ENCODE measurements around a stretch of chr17.

DNA sequence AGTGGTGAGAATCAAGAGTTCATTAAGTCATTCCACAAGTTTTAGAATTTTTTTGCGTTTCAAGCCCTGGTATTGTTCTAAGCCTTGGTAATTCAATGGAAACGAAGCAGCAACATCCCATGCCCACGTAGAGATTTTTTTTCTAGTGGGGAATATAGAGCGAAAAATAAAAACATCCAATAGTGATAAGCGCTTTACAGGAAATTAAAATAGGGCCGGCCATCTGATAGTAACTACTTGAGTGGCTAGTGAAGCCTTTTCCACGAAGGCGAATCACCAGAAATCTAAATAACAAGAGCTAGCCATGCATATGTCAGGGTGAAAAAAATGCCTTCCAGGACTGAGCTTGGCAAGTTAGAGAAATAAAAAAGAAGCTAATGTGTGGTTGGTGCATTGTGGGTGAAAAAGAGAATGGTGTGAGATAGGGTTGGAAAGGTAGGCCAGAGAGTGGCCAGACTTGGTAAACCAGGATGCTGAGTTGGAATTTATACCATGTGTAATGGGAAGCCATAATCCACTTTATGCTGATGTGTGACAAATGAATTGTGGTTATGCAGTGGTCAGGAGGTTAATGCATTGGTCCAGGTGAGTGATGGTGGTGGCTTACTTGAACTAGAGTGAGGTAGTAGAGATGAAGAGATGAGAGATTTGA is 812 bp downstream of the PFAS start:
- RRBS = no CpG with 5 or more reads among the region's 8 CpGs

DNA sequence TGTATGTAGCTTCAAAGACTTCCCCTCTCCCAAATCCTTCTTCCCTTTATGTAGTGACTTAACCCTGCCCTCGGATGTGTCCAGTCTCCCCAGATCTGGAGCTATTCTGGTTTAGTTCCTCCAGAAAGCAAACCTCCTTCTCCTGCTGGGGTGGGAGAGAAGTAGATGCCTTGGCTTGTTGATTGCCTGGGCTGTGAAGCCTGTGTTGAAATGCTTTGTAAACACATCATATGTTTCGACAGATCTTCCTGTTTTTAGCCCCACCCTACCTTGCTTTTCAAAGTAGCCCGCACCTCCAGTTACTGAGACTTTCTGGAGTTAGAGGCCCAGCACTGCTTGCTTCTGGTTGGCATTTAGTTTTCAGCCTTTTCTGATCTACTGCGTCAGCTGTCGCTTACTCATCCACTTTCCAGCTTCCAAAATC is 17.9 kb upstream of the NDEL1 start:
- RRBS = no CpG with 5 or more reads among the region's 5 CpGs

DNA sequence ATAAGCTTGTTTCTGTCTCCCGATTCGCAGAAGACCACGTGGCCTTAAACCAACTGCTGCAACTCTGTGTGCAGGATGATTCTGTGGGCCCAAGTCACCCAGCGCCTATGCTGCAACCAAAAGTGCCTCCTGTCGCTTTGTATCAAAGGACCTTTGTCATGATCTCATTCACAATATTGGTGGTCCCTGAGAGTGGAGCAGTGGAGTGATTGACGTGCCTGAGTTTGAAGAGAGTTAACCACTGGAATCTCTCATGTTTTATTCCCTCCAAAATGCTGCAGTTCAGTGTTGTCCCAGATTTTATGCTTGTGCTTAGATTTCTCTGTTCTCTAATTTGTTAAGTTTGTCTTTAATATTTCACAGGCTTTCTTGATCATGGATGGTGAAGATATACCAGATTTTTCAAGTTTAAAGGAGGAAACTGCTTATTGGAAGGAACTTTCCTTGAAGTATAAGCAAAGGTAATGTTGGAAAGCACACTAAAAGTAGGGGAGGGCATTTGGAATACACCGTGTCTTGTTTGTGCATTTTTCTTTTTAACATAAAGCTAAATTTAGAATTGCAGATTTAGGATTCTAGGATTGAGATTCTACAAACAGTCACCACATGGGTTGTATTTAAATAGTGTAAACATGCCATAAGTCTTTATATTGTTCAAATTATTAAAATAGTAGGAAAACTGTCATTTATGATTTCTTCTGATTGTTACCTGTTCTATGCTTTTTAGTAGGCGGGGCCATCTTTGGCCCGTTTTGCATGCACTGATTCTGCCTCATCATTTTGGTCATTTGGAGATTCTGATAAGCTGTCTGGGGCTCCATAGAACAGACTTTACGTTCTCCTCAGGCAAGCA is 8.4 kb downstream of the NDEL1 start:
- RRBS = no CpG with 5 or more reads among the region's 10 CpGs

DNA sequence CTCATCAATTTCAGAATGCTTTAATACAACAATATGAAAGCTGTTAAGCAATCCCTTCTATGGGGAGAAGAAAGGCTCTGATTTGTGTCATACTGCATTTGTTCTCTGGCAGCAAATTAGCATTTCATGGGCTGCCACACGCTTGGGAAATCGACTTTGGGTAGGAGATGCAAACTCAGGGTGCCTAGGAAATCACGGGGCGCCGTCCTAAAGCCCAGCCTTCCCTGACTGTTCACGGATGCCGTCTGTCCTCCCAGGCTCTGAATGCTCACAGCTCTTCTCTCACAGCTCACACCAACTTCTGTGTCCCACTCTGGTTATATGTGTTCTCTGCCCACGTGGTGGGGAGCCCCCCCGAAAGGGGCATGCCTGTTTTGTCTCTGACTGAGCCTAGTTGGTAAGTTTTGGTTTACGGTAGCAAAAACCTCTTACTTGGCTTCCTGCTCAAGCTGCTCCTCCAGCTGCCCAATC is 44.0 kb downstream of the NDEL1 start:
- RRBS = no CpG with 5 or more reads among the region's 10 CpGs

GRCh38 chr17:8927210-8927563 is 38.3 kb downstream of the PIK3R5 start:
- RRBS = no CpG with 5 or more reads among the region's 3 CpGs

DNA sequence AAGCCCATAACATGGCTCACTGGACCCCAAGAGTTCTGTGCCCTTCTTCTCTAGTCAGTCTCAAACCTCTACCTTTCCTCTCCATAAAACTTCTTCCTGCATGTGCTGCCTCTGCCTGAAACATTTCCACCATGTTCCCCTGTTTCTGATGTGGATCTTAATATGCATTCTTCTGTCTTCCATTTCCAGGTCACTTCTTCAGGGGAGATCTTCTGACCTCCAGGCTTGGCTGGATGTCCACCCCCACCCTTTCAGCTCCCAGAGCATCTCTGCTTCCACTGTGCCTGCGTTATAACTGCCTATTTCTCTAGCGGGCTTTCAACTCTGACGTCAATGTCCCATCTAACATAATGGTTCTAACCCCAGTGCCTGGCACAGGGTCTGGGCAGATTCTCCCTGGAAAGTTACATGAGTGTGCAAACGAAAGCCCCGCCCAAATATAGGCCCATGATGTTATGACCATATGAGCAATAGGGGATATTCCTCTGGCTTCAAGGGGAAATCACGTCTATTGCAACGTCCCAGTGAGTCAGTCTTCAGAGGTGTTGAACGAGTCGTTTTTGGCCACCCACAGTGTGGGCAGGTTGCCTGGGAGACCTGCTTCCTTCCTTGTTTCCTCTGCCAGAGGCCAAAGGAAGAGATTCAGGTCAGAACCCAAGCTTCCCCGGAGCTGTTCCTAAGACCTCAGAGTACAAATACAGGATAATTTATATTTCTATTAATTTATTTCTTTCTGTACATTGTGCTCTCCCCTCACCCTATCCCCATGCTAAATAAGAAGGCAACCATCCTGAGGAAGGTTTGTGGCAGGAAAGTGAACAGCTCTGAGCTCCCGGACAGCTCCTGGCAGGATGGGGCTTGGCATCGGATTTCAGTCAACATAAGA is 30.4 kb downstream of the PIK3R5 start:
- RRBS = no CpG with 5 or more reads among the region's 12 CpGs

DNA sequence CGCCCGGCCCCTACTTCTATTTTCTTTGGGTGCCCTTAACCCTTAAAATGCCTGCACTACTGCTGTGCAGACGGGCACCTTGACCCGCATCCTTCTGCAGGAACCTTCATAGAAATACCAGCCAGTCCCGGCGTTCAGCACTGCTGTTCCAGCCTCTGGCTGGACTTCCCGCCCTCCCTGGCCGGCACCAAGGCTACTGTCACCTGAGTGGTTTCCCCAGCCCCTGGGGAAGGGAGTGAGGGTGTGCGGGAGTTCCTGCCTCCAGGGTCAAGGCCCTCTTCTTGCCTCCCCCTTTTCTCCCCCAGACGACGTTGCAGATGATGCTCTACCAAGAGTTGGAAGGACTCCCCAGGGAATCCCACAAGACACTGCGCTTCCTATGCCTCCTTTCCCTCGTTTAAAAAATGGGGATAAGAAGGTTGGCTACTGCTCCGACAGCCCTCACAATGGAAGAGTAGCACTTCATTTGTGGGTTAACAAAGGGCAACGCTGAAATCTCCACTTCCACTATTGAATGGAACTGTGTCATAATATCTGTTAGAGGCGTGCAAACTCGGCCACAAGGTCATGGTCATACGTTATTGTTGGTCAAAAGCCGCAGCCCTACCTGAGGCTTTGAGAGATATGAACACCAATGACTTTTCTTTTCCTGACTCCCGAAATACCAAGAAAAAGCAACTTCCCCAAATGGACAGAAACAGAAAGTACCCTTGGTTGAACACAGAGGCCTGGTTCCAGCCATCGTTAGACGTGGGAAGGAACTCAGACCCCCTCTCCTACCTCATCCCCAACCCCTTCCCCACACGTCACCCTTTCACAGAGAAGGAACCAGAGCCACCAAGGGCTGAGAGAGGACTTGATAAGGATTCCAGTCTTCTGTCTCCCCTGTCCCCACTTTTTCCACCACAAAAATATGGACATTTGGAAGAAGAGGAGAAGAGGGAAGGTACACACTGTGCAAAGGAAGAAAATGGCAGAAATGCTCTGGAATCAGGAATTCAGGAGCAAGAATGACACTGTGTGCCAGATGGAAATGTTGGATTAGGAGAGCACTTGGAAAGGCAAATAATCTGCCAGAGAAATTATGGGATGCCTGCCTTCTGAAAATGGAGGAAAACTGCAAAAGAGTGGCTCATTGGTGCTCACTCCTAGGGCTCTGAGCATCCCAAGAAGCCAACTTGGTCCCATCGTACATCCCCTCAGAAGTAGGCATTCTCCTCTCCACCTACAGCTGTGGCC is 1.4 kb upstream of the PIK3R5 start:
- RRBS = 82% methylated on average over 4 of the region's 24 CpGs

DNA sequence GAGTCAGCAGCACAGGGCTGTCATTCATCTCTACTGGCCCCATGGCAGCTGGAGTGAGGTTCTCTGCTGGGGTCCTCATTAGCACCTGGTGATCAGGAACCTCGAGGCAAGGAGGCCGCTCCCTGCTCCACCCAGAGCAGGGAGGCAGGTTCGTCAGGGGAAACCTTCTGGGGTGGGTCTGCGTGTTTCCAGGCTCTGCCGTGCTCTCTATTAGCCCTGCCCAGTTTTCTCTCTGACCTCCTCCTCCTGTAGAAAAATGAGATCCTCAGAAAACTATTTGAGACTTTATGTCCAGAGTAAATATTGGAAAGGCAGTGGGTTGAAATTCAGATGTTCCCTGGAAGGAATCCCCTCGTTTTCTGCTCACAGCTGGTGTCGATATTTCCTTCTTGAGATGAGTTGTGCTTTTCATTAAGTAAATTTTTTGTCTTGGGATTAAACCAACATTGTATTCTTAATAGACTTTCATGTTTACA is 7.0 kb downstream of the NTN1 start:
- RRBS = no CpG with 5 or more reads among the region's 7 CpGs

DNA sequence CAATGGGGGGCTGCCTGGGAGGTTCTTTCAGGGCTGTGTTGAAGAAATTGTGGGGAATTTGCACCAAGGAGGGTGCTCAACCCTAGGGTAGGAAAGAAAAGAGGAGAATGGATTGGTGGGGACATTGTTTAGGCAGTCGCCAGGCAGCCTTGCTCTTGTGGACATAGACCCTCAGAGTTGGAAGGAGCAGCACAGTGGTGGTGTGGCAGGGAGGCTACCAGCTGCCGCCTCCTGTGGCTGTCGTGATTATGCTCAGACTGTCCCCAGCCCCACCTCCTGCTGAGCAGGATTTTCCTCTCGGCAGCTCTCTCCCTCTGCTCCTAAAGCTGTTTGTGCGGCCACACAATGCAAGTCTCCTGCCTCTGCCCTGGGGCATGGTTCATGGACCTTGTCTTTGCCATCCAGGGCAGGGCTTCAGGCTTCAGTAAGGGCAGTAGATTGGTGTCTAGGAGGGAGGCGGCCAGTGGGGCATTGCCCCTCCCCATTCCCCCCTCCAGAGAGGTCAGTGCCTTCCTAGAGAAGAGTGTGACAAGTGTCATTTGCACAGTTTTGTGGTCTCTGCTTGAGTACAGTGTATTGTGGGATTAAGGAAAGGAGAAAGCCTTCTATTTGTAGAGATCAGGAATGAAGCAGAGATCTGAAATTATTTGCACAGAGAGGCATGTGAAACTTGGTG is 175.0 kb downstream of the NTN1 start:
- RRBS = no CpG with 5 or more reads among the region's 6 CpGs

- RRBS = no CpG with 5 or more reads among the region's 24 CpGs
Observed at GRCh38 chr17:9239138-9239766, 217.9 kb downstream of the NTN1 start.

DNA sequence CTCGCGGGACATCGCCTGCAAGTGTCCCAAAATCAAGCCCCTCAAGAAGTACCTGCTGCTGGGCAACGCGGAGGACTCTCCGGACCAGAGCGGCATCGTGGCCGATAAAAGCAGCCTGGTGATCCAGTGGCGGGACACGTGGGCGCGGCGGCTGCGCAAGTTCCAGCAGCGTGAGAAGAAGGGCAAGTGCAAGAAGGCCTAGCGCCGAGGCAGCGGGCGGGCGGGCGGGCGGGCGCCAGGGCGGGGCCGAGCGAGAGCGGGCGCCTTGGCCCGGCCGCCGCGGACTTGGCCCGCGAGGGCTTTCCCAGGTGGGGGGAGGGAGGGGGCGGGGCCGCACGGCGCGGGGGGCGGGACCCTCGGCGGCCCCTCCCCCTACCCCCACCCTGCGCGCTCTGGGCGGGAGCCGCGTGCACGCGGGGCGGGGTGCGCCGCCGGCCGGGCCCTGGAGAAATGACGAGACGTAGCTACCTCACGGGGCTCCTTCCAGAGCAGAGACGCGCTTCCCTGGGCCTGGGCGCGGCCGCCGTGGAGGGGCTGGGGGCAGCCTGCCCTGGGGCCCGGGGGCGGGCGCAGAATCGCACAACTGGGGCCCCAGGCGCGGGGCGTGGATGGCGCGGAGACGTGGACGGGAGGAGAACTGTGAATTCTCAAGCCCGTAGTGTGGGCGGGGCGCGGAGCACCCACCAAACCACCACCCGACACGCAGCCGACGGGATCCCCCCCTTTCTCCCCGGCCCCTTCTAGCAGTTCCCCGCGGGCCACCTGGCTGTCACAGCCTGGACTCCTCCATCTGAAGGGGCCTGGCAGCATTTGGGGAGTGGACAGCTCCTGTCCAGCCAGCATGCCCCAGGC is 218.7 kb downstream of the NTN1 start:
- RRBS = no CpG with 5 or more reads among the region's 86 CpGs

DNA sequence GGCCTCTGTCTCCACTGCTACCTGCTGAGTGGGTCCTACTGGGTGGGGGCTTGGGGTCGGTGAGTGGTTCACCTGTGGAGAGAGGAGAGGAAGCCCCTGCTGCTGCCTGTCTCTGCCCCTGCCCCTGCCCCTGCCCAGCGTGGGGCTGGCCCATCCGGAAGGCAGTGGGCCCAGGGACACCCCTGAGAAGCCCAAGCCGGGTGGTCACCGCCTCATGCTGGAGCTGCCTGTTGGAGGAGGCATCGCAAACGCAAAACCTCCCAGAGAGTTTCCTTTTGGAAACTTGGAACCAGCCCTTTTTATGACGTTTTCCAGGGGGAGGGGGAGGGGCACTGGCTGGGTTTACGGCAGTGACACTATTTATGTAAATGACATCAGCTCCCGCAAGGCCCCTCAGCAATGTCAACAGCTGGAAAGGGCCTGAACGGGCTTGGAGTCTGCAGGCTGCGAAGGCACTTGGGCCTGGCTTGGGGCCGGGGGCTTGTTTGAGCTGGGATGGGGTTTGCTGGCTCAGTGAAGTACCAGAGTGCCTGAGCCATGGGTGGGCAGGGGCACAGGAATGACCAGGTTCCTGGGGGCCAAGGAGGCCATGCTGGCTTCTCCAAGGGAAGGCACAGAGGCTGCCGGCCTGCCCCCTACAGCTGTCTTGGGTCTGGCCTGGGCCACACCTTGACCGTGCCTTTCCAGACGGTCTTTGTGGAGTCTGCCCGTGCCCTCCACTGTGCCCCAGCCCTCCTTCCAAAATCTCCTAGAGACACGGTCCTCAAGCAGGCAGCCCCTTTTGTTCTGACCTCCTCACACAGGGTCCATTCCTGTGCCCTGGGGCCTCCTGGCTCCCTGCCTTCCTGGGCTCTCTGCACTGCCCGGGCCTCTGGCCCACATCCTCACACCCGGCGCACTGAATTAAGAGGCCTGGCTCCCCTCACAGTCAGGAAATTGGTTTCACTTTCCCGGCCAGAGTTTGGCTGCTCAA is 219.6 kb downstream of the NTN1 start:
- RRBS = 39% methylated on average over 4 of the region's 22 CpGs

- RRBS = no CpG with 5 or more reads among the region's 2 CpGs
Observed at GRCh38 chr17:9669811-9670053, 24.4 kb downstream of the USP43 start.

DNA sequence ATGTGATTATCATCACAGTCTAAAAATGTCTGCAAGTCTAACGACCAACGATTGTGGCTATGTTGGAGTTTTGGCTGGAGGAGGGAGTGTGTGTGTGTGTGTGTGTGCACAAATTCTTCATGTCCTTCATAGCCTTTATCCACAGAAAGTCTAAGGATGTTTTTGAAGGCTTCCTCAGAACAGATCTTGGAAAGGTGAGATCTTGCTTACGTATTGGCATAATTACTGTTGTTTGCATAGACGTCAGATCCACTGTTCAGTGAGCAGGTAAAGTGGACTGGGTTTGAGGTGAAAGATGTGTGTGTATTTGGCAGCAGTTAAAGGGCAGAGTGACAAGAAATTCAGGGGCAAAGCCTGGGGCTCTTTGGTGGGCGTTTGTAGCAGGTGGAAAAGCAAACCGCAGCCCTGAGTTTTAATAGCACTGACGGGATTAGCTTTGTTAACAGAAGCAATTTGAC is 25.9 kb downstream of the USP43 start:
- RRBS = no CpG with 5 or more reads among the region's 7 CpGs

DNA sequence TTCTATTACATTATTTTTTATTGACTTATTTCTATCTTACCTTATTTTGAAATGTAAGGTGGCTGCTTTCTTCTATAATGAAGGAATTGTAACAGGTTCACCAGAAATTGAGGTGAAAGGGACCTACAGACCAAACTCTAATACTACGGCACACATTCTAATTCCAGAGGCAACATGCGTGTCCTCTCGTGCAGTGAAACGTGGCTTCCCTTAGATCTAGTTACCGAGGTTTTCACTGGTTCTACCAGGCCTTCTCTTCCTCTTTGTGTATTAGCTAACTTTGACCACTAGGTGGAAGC is 19.5 kb upstream of the RCVRN start:
- RRBS = no CpG with 5 or more reads among the region's 5 CpGs

GRCh38 chr17:9957229-9957931 is 52.3 kb upstream of the RCVRN start:
- RRBS = no CpG with 5 or more reads among the region's 11 CpGs

DNA sequence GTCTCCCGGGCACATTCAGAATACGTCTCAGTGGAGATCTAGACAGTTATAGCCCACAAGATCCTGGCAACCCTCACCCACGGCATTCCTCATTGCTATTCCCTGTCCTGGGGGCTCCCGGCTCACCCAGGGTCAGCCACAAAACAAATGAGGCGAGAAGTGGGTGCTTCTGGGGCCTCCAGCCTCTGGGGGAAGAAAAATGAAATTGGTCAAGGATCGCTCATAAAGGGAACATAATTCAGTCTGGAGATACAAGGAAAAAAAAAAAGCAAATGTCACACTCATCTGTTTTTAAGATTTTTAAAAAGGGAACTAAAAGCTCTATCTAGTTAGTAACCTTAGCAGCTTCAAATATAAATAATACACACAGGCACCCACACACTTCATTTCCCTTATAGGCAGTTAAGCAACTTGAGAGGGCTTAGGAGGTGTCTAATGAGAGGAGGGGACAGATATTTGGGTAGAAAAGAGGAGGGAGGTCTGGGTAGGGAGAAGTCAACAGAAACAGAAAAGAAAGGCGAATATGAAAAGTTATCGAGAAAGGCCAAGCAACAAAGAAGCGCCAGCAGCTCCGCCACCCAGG is 69.3 kb upstream of the RCVRN start:
- RRBS = 13% methylated on average over 3 of the region's 10 CpGs

GRCh38 chr17:10048845-10049446 is 143.9 kb upstream of the RCVRN start:
- RRBS = no CpG with 5 or more reads among the region's 7 CpGs

GRCh38 chr17:10059523-10060470 is 138.6 kb downstream of the GAS7 start:
- RRBS = no CpG with 5 or more reads among the region's 19 CpGs

GRCh38 chr17:10105347-10105586 is 93.1 kb downstream of the GAS7 start:
- RRBS = no CpG with 5 or more reads among the region's 1 CpG

All from choroid plexus epithelial cell (primary cell).